ENCODE measurements around the gene MRGPRD.

GRCh38 chr11:68153837-68154113 is 32.6 kb upstream of the CHKA start:
- PRO-cap: no peak
- RRBS: no CpG with 5 or more reads among the region's 7 CpGs

DNA sequence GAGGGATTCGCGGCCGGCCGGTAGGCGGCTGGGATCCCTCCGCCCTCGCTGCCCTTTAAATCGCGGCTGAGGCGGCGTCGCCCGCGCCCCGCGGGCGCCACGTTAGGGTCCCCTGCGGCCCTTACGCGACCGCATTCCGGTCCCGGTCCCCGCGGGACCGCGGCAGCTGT is 683 bp upstream of the KMT5B start:
- PRO-cap: bidirectional peak, plus-strand start at position 84 of the sequence, minus-strand start outside the sequence
- RRBS: 1% methylated on average over 9 of the region's 28 CpGs

- PRO-cap: no peak
- RRBS: 3% methylated on average over 22 of the region's 52 CpGs
Observed at GRCh38 chr11:68214064-68214664, 1.1 kb upstream of the KMT5B start.

- PRO-cap: no peak
- RRBS: no CpG with 5 or more reads among the region's 14 CpGs
Observed at GRCh38 chr11:68273017-68273540, 1.3 kb upstream of the C11orf24 start.

DNA sequence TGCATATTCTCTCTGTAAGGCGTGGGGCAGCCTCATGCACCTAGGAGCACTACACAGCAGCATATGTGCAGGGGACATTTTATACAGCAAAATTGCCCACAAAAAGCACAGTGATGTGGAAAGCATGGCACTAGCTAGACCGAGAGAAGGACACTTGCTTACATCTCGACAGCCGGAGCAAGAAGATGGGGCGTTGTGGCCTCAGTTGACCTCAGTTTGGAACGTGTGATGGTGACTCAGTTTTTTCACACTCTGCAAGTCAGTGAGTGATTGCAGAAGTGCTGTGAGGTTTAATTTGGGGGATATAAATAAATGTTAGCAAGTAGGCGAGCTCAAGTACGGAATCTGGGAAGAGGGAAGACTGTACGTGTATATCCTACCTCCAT is 23.3 kb downstream of the LRP5 start:
- PRO-cap: no peak
- RRBS: no CpG with 5 or more reads among the region's 9 CpGs

- PRO-cap: no peak
- RRBS: no CpG with 5 or more reads among the region's 17 CpGs
Observed at GRCh38 chr11:68398032-68398822, 62.3 kb upstream of the PPP6R3 start.

DNA sequence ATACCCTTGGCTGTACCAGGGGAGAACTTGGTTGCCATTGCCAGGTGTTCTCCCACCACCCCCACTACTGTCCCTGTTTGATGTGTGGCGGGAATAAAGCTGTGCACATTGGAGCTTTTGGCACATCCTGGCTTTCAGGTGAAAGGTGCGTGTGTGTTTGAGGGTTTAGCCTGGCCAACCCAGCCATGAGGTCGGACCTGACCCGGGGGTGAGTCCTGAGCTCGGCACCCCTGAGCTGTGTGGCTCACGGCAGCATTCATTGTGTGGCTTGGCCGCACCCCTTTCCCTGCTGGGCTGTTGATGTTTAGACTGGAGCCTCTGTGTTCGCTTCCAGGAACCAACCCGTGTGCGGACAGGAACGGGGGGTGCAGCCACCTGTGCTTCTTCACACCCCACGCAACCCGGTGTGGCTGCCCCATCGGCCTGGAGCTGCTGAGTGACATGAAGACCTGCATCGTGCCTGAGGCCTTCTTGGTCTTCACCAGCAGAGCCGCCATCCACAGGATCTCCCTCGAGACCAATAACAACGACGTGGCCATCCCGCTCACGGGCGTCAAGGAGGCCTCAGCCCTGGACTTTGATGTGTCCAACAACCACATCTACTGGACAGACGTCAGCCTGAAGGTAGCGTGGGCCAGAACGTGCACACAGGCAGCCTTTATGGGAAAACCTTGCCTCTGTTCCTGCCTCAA is 54.2 kb upstream of the PPP6R3 start:
- PRO-cap: no peak
- RRBS: no CpG with 5 or more reads among the region's 25 CpGs

- PRO-cap: no peak
- RRBS: no CpG with 5 or more reads among the region's 22 CpGs
Observed at GRCh38 chr11:68425603-68426207, 34.8 kb upstream of the PPP6R3 start.

DNA sequence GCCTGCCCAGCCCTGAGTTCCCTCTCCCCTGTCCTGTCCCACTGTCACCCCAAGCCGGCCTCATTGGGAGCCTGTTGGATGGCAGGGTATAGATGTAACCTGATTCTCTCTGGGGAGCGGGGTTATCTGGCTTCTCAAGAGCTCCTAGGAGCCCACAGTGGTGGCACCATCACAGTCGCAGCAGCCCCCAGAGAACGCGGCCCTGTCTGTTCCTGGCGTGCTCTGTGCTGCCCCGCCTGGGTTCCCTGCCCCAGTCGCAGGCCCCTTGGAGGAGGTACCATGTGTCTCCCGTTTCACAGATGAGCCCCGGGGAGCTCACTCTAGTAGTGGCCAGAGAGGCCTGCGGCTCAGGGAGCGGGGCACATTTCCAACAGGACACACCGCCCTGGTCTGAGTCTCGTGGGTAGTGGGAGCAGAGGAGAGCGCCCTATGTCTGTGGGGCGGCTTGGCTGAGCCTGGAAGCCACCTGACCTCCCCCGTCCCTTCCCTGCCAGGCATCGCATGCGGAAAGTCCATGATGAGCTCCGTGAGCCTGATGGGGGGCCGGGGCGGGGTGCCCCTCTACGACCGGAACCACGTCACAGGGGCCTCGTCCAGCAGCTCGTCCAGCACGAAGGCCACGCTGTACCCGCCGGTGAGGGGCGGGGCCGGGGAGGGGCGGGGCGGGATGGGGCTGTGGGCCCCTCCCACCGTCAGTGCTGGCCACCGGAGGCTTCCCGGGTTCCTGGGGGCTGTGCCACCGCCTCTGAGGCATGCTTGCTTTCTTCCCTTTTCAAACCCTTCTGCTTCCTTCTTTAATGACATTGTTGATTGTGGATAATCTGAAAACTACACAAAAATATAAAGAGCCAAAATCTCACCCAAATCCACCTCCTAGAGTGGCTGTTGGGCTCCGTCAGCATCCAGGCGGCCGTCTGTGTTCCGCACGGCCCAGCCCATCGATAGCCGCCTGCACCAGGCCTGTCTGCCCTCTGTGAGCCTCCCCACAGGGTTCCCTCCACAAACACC is 21.0 kb upstream of the PPP6R3 start:
- PRO-cap: no peak
- RRBS: 53% methylated on average over 13 of the region's 46 CpGs

DNA sequence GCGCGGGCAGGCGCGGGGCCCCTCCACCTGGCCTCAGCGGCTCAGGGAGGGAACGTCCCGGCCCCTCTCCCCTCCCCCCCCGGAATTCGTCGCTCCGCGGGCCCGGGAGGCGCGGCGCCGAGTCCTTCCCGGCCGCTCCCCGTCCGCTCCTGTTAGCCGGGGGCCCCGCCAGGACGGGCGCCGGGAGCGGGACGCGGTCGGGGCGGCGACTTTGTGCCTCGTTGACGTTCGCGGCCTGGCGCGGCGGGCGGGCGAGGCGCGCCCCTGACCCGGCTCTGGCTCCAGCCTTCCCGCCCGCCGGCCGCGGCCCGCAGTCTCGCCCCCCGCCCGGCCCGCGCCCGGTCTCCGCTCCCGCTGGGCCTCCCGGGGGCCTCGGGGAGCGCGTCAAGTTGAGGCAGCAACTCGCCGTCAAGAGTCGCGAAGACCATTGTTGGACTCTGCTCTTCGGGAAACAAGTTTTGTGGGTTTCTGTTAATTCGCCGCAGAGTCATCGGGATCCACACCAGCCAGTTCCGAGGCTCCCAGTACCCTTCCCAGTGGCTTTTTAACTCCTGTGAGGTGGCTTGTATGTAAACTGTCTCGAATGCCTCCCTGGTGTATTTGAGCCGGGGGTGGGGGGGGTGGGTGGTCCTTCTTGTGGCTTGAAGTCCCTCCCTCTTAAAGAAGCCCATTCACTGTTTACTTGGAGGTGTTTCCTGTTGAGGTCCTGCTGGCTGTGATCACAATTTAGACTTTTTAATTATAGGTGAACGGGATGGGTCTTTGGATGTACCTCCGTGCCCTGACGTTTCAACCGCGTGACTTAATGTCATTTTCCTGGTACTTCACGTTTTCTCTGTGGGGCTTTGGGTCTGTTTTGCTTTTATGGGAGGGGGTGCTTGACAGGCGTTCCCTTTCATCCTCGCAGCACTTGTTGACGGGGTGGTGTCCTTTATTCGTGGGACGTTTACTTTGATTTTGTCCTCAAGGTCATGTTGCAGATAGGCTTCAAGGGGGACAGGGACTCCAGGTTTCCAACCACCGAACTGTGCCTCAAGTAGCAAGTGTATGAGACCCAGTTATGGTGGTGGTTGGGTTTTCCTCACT is 673 bp downstream of the PPP6R3 start:
- PRO-cap: unidirectional peak, minus-strand start at position 602 of the sequence
- RRBS: 1% methylated on average over 16 of the region's 85 CpGs

DNA sequence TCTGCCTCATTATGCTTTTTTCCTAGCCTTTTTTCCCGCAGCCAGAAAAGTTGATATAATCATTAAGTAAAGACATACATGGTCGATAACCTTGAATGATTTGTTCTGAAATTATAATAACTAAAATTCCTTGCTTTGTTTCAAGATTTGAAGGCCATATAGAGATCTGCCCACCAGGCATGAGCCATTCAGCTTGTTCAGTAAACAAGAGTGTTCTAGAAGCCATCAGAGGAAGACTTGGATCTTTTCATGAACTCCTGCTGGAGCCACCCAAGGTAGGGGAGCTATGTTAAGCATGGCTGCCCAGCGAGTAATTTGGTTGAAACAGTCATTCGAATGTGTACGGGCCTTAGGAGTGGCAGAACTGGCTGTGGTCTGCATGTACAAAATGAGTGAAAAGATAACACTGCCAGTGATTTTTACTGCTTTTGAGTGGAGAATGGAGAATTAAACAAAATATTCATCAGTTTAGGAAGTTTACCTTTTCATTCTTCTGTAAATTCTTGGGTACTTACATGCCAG is 103.7 kb downstream of the PPP6R3 start:
- PRO-cap: no peak
- RRBS: no CpG with 5 or more reads among the region's 5 CpGs

DNA sequence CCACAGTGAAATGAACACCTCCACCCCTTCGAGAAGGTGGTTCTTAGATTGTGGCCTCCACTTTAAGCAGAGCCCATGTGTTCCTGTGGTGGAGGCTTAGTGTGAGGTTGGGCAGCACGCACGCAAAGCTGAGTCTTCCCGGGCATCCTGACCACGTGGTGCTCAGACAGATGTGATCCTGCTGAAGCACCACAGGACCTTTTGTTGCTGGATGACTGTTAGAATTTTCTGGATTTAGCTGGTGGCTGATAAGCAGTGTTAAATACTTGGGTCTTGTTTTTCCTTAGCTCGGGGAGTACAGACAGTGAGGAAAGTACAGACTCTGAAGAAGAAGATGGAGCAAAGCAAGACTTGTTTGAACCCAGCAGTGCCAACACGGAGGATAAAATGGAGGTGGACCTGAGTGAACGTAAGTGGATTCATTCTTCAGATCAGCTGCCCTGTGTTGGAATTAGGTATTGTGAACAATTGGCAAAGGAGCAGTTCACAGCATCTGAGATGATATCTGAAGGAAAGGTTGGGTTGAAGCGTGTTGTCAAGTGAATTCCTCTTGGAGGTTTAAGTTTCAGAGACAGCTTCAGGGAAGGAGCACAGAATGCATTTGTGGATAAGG is 88.4 kb upstream of the GAL start:
- PRO-cap: no peak
- RRBS: no CpG with 5 or more reads among the region's 9 CpGs

DNA sequence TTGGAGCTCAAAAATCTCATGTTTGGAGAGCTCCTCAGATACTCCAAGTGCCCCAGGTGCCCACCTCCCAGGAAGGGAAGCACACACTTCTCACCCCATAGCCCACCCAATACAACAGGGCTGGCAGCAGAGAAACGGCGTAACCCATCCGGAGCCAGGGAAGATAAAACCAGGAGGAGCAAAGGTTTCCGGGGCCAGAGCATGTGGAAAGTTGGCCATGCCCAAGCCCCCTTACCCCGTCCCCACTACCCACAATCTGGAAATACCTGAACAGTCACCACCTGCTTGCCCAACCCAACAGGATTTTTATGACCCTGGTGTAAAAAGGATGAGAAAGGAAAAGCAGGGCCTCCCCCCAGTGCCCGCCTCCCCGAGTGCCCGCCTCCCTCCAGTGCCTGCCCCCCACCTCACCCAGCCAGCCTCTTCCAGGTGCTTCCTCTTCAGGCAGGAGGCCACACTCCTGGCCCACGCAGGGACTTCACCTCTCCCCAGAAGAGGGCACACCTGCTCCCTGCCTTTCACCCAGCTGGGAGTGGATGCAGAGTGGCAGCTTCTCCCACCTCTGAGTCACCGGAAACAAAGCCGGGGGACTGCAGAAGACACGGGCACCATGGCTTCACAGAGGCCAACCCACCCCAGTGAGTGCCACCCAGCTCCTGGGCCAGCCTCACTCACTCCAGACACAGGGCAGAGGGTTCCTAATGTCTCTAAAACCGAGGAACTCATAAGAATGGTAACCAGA is 16.2 kb downstream of the CPT1A start:
- PRO-cap: no peak
- RRBS: 83% methylated on average over 1 of the region's 13 CpGs

GRCh38 chr11:68838926-68839927 is 2.5 kb downstream of the CPT1A start:
- PRO-cap: bidirectional peak, plus-strand start at chr11:68839480, minus-strand start at chr11:68839335
- RRBS: 2% methylated on average over 14 of the region's 65 CpGs

DNA sequence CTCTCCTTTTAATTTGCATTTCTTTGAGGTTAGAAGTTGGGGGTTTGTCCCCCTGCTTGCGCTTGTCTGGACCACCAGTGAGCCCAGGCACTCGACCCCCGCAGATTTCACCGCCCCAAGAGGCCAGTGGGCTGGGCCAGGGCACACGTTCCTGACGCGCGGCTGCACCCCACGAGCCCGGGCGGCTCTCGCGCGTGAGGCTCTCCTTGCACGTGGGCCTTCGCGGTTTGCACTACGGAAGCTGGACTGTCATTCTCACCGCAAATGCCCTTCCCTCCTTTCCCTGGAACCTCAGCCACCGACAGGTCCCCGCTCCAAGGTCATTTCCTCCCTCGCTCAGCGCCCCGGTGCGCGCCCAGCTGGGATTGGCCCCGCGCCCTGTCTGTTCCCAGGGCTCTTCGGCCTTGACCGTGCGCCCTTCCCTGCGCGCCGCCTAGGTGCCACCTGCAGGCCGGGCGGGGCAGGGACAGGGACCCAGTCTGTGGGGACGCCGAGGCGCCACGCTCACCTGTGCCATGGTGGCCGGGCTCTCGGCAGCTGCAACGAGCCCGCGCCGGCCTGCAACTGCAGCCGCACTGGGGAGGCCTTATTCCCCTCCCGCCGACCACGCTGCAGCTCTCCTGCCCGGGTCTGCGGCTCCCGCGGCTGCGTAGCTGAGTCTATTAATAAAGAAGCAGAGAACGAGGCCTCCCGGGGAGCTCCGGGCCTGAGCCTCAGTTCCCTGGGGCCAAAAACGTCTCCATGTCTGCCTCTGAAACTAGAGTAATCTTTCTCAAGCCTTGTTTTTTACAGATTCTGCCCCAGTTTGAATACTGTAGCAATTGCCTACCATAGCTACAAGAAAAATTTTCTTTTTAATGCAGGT is 2.2 kb upstream of the CPT1A start:
- PRO-cap: bidirectional peak, plus-strand start at position 477 of the sequence, minus-strand start at position 361 of the sequence
- RRBS: 10% methylated on average over 26 of the region's 59 CpGs

- PRO-cap: no peak
- RRBS: no CpG with 5 or more reads among the region's 23 CpGs
Observed at GRCh38 chr11:68933472-68934382, 30.0 kb downstream of the IGHMBP2 start.

GRCh38 chr11:68980865-68981332 is at the start of gene MRGPRD:
MRGPRD (minus strand) TSS chr11:68980986.
- PRO-cap: no peak
- RRBS: no CpG with 5 or more reads among the region's 7 CpGs

GRCh38 chr11:69010014-69010768 is 2.9 kb downstream of the MRGPRF start:
- PRO-cap: no peak
- RRBS: no CpG with 5 or more reads among the region's 13 CpGs

DNA sequence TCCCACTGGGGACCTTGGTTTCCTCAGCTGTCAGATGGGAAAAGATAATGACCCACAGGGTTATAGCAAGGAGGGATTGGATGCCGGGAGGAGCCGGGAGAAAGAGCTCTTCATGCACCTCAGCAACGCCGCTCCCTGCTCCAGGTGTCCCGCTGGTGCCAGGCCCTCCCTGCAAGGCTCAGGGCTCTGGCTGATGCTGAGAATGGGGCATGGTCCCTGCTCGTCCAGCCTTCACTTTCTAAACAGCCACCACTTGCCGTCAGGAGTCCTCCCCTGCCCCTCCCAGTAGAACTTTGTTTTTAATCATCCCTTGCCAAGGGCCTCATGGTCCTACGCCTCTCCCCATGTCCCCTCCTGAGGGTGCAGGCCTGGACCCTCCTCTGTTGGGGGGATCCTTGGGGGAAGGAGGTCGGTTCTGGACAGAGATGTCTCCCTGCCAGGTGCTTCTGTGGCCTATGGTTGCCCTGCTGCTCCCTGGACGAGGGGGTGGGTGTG is 2.2 kb upstream of the MRGPRF start:
- PRO-cap: no peak
- RRBS: no CpG with 5 or more reads among the region's 10 CpGs

GRCh38 chr11:69052375-69053217 is 3.9 kb downstream of the TPCN2 start:
- PRO-cap: no peak
- RRBS: 72% methylated on average over 1 of the region's 23 CpGs

Data from kidney (tissue), 2 donors.